Kidney epithelial cell (primary cell): ENCODE measurements around a stretch of chr5.

DNA sequence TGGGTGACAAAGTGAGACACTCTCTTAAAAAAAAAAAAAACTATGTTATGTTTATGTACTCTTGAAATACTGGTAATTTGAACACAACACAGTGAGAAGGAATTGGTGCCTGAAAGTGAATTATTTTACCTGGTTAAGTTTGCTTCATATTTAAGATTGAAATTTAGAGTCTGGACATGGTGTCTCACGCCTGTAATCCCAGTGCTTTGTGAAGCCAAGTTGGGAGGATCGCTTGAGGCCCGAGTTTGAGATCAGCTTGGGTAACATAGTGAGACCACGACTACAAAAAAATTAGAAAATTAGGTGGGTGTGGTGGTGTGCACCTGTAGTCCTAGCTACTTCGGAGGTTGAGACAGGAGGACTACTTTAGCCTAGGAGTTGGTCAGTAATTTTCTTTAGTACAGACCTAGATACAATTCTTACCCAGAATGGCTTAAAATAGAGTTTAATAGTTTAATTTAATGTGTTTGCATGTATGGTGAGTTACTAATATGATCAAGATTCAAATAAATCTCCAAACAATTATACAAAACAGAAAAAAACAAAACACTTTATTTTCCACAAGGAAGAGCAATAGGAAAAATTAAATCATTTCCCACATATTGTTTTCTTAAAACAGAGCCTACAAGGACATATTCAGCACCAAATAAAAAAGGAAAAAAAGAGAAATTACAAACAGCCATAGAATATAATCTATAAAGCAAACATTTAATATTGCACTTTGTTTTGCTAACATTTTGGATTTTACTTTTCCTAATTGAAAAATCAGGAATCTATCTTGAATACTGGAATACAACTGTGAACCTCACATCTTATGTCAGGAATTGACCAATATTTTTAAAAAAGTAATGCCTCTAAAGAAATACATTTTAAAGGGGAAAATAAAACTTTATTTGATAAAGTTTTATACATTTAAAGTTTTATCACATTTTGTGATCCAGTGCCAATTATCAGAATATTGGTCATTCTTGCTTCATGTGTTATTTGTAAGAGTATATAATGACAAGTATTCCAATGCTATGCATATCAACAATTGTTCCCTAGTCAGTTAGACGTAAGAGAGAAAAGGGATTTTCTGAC, 14.6 kb downstream of the ARRDC3 start:
- RAMPAGE, long total RNA = no peak
- RRBS = no CpG with 5 or more reads among the region's 6 CpGs

DNA sequence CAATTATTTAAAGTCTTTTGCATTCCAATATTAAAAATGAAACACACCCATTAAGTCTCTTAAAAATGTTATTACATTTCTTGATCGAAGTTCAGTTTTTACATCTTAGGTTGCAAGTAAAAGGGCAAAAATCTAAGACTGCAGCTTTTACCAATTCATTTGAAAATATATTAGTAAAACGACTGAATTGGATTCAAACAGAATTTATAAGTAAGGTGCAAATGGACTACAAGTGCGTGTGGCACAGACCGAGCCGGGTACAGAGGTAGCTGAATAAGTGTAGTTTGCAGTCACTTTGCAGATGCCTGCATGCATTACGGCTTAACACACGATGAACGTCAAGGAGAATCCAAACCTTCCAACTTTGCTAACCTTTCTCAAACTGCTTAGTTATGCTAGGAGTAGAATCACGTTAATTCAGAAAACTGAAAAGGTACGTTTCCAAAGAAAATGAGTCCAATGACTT, 756 bp downstream of the ARRDC3 start:
- RAMPAGE, long total RNA = no peak
- RRBS = no CpG with 5 or more reads among the region's 10 CpGs

GRCh38 chr5:91403618-91403843, 20.4 kb upstream of the ARRDC3 start:
- RAMPAGE, long total RNA = no peak

DNA sequence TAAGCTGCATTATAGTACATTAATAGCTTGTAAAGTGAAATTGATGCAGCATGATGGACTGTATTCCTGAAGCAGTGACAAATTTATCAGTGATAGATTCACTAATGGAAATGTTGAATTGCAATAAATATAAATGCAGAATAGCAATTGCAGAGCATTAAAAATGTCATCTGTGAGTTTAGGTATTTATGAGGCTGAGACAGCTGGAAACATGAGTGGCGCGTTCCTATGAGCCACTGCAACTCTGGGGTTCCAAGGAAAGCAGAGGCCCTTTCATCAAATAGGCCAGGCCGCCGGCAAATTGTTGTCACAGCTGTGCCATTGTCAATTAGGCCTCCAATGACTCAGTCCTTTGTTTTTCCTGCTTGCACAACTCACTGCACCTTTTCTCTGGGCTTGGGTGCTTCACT, 655.9 kb upstream of the NR2F1 start:
- RAMPAGE, long total RNA = no peak
- RRBS = no CpG with 5 or more reads among the region's 4 CpGs

GRCh38 chr5:93249231-93250304, 333.5 kb upstream of the NR2F1 start:
- RAMPAGE, long total RNA = no peak
- RRBS = no CpG with 5 or more reads among the region's 11 CpGs

- RAMPAGE, long total RNA = no peak
- RRBS = no CpG with 5 or more reads among the region's 7 CpGs
Measured at GRCh38 chr5:93359017-93359547, 223.9 kb upstream of the NR2F1 start.

DNA sequence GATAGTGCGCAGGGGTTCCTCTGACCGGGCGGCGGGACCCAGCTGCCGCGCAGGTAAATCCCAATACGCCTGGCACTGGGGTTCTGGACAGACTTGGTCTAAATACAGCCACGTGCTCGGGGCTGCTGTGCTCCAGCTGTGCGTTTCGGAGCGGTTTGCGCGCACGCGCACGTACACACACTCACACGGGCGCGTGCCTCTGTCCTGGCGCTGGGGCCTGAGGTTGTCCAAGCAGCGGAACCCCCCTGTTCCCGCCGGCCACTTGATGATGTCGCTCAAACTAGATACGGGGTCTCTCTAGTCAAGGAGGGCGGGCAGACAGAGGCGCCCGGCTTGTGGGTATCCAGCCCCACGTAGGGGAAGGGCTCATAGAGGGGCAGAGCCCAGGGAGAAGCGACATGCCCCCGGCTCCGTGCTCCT, 11.0 kb upstream of the NR2F1 start:
- RAMPAGE, long total RNA = no peak
- RRBS = 9% methylated on average over 9 of the region's 33 CpGs

DNA sequence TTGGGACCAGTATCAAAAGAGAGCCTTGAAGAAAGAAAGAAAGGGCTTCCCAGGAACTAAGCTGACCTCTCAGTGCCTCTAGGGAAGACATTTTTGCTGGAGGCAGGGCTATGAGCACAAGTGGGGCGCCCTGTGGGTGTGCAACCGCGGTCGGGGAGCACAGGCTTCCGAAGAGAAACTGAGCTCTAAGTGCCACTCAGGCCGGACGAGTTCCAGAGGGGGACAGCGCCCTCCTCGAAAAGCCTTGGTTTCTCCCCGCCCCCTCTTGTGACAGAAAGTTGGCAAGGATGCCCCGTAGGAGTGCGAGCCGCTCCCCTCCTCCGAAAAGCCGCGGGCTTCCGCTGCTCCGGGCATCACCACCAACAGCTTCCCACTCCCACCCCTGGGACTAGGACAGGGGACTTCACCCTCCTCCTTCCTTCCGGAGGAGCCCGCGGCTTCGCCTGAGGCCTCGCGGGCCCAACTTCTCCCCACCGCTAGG, 4.1 kb upstream of the NR2F1 start:
- RAMPAGE, long total RNA = no peak
- RRBS = 1% methylated on average over 8 of the region's 25 CpGs

DNA sequence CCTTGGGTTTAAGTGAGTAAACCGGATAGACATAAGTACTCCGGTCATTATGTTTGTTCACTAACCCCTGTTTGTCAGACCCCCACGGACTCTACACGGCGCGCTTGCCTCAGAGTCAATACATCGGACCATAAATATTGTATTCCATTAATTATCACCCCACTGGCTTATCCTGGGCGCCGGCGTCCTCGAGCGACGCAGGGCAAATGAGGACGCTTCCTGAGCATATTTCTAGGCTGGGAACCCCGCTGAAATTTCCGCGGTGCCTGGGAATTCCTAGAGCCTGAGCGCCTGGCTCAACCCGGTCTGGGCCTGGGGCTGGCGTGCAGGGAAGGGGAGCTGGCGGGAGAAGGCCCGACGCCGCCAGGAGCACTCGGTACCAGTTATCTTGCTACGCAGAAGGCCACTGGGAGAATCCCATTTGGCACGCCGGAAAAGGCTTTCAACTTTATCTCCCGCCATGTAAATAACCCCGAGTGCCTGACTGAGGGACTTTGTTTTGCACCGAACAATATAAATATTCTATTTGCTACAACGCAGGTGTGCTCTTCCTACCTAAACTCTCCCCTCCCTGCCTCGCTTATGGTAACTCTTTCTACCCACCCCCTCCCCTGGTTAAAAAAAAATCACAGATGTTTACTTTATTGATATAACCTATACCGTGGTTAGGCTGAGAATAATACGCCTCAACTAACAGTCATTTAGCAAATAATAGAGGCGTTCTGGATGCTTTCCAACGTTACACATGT, 19.4 kb downstream of the NR2F1 start:
- RAMPAGE, long total RNA = no peak
- RRBS = no CpG with 5 or more reads among the region's 37 CpGs

DNA sequence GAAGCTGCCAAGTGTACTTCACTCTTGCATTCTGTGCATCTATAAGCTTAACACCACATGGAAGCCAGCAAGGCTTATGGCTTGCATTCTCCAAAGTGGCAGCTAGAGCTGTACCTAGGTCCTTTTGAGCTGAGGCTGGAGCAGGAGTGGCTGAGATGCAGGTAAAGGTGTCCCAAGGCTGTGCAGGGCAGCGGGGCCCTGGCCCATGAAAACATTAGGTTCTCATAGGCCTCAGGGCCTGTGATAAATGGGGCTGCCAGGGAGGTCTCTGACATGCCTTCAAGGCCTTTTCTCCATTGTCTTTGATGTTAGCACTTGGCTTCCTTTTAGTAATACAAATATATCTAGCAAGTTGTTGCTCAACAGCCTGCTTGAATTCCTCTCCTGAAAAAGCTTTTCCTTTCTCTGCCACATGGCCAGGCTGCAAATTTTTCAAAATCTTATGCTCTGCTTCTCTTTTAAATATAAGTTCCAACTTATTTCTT, 11.6 kb upstream of the FAM172A start:
- RAMPAGE, long total RNA = no peak
- RRBS = no CpG with 5 or more reads among the region's 1 CpG

DNA sequence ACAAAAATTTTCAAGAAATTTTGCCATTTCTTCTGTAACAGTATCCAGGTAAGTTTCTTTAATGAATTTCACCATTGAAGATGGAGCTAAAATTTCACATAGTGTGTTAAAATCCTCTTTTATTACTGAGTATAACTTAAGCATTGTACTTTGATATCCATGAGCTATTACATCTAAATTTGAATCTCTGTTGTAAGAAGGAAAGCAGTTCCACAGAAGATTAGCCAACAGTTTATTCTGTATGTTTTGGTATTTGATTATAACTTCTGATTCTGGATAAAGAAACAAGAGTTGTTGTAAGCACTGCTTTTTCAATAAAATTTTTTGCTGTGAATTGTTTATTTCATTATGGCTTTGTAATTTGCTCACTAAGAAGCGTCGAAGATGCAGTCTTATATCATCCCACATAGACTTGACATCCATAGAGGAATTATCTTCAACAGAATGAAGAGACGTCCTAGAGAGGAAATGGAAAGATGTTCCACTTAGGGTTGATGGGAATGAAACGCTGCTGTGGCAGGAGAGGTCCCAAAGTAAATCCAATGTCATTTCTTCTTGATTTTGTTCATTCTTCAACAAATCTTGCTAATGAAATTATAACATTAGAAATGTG, 98.0 kb downstream of the KIAA0825 start:
- RAMPAGE, long total RNA = no peak
- RRBS = no CpG with 5 or more reads among the region's 4 CpGs

DNA sequence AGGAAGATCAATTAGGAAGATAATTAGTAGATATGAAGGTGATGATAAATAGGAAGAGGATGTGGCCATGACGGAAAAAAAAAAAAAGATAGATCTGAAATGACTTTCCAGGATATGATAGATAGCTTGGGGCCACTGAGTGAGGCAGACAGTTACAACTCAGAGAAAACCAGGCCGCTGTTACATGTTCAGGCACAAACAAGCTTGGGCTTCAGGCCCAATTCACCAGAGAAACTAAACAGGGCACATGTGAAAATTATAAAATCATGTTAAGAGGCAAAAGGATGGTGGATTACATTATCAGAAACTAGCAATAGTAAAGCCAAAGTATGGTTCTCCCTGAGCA, 43.1 kb downstream of the KIAA0825 start:
- RAMPAGE, long total RNA = no peak
- RRBS = no CpG with 5 or more reads among the region's 2 CpGs

DNA sequence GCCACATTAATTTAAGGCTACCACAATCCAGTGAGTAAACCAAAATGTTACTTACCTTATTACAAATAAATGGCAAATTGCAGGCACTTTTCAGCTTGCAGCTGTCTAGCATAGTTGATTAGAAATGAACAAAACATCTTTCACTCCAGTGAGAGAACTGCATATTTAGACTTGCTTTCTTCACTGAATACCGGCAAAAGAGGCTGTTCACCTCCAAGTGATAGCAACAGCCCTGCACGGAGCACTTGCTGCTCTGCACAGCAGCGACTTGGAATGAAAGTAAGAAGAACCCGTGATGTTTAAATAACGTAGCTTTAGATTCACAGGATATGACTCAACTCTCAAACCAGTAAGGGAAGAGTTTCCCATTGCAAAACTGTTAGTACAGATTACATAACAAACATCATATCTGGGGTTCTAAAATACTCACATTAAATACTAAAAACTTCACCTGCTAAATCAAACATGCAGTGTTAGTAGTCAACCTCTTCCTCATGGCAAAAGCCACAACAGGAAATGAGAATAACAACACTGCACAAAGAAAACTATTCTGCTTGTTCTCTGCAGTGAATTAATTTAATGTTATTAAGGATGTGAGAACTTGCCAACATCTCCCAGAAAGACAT, 203.4 kb downstream of the MCTP1 start:
- RAMPAGE, long total RNA = start-site peak on the minus strand centred at position 257 of the sequence, 71 bp wide, 86 and 37 reads in 2 replicates
- RRBS = no CpG with 5 or more reads among the region's 5 CpGs

DNA sequence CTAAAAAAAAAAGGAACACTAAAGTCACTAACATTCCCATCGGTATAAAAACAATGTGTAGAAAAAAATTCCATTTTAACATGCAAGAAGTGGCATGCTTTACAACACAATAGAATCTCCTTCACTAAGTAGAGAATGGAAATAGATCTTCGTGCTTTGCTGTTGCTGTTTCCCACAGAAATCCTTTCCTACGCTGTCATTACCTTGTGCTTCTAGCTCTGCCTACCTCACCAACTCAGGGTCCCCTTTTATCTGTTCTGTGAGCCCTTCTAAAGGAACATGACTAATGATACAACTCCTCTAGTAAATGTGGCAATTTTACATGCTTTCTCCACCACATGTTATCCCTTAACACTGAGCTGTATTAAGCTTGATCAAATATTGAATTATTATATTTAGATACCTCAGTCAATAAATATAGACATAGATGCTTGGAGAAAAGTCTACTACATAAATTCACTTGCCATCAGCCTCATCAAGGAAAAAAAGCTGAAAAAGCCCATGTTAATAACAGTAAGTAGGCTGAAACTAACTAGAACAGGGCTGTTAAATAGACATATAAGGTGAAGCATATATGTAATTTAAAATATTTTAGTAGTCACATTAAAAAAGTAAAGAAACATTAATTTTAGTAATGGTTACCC, 202.8 kb downstream of the MCTP1 start:
- RAMPAGE, long total RNA = no peak
- RRBS = no CpG with 5 or more reads among the region's 3 CpGs

- RAMPAGE, long total RNA = no peak
- RRBS = no CpG with 5 or more reads among the region's 1 CpG
Measured at GRCh38 chr5:95392713-95393140, 1.6 kb downstream of the FAM81B start.

DNA sequence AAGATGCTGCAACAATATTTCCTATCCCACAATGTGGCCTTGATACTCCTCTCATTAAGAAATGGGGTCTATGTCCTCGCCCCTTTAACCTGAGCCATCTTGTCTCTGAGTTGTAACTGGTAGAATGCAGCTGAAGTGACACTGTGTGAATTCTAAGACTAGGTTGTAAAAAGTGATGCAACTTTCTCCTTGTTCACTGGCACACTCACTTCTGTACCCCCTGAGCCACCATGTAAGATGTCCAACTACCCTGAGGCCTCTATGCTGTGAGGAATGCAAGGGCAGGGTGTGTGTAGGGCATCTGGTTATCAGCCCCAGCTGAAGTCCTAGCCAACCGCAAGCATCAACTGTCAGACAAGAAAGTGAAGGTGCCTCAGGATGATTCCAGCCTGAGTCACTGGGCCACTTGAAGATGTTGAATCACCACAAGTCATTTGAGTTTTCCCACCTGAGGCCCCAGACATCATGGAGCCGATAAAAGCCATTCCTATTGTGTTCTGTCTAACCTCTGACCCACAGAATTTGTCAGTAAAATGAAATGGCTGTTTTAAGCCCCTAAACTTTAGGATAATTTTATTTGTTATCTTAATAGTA, 18.8 kb upstream of the RHOBTB3 start:
- RAMPAGE, long total RNA = no peak
- RRBS = no CpG with 5 or more reads among the region's 3 CpGs

DNA sequence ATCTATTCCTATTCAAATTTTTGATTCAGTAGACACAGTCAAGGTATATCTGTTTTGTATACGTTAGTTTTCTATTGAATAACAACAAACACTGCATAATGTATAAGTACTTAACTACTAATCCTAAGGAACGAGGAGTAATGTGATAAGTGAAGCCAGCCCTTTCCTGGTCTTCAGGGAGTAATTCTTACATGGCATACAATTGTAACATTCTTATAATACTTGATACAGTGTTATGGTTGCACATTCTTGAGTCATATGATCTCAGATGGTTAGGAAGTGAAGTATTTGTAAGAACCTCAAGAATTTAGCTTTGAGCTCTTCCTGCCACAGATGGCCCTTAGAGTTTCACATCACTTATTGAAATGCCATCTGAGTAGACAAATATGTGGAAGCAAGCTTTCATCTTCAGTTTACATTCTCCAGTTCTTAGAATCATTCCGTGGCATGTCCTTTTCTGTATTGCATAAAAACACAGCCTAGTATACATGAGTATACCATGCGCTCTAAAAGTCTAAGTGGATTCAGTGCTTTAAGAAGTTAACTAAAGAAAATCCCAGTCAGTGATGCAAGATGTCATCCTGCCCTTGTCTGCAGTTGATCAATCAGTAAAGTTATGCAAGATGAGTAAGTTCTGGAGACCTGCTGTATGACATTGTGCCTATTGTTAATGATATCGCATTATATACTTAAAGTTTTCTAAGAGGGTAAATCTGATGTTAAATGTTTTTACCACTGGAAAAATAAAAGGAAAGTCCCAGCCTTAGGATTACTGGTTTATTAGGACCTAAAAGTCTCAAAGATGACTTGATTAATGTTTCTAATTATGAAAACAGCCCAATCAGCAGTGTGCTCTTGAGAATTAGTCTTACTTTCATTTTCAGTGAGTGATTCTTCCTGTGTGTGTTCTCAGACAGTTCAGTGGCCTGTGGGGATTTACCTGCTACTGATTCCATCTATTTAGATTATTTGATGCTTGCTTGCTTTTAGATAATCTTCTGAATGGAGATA, 29.3 kb downstream of the RHOBTB3 start:
- RAMPAGE, long total RNA = no peak
- RRBS = no CpG with 5 or more reads among the region's 5 CpGs

GRCh38 chr5:95852608-95853276, 30.2 kb upstream of the GLRX start:
- RAMPAGE, long total RNA = no peak
- RRBS = no CpG with 5 or more reads among the region's 4 CpGs

GRCh38 chr5:95935489-95936211, 26.0 kb downstream of the ELL2 start:
- RAMPAGE, long total RNA = no peak
- RRBS = no CpG with 5 or more reads among the region's 3 CpGs

- RAMPAGE, long total RNA = no peak
- RRBS = no CpG with 5 or more reads among the region's 6 CpGs
Measured at GRCh38 chr5:95955464-95956546, 5.8 kb downstream of the ELL2 start.